ENCODE measurements around a stretch of chr4.

DNA sequence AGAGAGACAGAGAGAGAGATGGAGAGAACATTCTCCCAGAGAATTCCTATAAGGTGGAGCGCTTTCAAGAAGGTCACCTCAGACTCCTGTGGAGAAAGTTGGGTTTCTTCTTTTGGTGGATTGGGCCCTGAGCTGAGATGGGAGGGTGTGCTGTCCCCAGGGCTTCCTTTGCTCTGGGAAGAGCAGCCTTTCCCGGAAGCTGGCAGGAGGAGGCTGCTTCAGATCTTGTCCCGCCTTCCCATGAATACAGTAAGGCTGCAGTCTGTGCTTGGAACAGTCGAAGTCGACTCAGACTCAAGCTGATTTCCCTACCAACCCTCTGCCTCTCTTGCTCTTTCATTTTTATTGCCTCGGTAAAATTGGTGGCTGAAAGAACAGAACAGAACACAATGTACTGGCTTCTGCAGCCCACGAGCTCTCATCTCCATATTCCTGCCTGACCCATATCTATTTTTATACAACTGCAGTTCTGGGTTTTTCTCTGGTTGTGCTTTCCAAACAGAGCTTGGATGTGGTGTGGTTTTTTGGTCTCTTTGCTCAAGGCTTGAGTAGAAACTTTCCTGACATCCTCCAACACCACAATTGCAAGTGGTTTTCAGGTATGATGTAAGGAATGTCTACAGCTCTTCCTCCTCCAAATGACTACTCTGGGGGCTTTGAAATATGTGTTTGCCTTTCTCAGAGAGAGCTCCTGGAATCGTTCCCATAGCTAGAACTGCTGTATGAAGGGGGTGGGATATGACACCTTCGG lies 61.5 kb downstream of the ENPP6 start:
- PRO-cap = no peak

- PRO-cap = no peak
These were observed 48.1 kb upstream of the ENPP6 start for GRCh38 chr4:184265414-184266596.

DNA sequence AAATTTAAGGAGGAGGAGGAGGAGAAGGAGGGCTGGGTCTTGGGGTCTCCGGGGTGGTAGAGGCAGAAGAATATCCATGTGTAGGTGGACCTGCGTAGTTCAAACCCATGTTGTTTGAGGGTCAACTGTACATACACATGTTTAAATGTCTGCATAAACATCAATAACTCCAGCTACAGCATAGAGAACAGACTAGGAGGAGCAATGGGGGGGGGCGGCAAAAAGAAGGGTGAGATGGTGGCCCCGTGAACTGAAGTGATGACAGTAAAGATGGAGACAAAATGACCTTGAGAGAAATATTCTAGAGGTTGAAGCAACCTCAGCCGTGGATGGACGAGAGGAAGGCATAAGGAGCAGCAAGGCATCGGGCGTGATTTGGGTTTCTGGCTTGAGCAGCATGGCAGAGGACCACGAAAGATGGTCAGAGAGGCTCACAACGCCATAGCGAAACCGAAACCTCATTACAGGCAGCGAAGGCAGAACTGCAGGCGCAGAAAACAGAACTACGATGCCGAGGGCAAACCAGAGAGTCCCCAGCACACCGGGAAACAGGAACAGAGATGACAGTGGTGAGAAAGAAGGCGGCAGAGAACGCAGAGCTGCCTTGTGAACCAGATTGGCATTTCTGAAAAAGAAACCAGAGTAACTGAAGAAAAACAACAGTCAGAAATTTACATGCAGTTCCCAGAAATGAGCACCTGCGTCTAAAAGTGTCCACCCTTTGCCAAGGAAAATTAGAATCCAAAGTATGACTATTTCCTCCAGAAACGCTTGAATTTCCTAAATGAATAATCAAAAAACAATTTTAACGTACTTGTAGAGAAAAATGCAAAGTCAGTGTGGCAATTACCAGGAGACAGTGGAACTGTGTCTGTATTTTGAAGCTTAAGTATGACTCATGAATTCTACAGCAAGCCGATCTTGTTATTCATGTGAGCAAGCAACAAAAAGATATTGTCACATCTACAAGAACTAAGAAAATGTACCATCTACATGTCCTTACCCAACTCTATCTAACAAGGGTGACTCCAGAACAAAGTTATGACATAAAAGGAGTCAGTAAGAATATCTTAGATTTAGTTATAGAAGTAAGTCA lies 50.3 kb upstream of the ENPP6 start:
- PRO-cap = unidirectional peak, plus-strand start at position 557 of the sequence

DNA sequence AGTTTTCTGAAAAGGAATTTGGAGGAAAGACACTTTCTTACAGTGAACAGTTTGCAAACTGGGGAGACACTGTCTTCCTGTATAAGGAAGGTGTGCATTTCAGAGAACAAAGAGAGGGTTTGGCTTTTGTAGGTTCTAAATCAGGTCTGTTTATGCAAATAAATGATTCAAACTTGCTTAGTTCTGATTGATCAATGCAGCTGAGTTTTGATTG lies 62.9 kb upstream of the ENPP6 start:
- PRO-cap = no peak

DNA sequence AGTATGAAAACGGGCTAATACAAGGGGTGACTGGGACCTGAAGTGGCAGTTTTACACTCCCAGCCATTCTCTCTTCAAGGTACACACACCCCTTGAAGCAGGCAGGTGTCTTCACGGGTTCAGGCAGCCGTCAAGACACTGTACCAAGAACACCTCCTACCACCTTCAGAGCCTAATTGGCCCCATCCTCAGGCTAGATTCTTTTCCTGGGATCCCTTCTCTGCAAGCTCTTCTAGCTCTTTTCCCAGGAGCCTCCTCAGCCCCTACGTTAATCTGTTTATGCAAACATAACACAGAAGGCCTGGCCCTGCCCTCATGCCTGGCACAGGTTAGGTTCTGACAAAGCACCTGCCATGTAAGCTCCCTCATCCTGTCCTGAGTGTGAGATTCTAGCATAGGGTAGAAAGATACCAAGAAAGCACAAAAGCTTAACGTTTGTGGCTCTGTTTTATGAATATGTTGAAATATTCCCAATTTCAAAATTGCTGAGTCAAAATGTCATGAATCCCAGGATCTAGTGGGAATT lies 93.7 kb downstream of the IRF2 start:
- PRO-cap = bidirectional peak, plus-strand start at position 325 of the sequence, minus-strand start at position 243 of the sequence

DNA sequence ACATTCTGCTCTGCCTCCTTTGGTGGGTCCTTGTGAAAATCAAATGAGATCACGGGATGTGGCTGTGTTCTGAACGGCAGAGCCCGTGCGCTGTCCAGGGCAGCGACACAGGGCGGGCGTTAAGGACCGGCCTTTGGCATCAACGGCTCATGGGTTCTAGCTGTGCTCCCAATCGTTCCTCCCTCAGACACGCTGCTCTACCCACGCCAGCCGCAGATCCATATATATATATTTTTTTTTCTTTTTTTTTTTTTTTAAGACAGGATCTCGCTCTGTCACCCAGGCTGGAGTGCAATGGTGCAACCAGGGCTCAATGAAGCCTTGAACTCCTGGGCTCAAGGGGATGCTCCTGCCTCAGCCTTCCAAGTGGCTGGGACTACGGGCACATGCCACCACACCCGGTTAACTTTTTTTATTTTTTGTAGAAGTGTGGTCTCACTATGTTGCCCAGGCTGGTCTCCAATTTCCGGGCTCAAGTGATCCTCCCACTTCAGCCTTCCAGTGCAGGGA lies 78.1 kb downstream of the IRF2 start:
- PRO-cap = no peak

- PRO-cap = no peak
These were observed 76.5 kb downstream of the IRF2 start for GRCh38 chr4:184397840-184398272.

DNA sequence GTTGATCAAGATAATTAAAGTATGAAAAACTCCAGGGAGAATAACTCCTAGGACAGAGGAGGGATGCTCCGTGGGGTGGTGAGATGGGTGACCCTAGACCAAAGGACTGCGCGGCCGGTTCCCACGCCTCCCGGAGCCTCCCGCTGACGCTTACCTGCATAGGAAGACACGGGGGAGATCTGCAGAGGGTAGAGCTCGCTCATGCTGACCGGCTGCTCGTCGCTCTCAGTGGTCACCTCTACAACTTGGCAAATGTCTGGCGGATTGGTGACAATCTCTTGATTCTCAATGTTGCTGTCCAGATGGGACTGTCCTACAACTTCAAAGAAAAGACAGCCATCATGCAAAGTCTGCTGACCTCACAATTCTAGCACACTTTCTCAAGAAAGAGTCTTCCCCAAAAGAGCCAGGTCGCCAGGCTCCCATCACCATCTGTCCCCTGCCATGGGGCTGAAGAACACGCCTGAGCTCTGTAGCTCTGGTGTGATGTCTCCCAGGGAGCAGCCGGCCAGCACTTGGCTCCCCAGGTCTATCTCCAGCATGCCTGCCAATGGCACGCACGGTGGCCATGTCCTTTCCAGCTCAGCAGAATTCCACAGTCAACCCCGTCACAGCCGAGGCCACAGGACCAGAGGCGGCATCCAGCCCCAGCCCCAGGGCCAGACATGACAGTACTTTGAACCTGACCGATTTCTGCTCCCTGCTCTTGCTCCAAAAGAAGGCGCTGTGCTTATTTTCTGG lies 75.4 kb downstream of the IRF2 start:
- PRO-cap = no peak

- PRO-cap = no peak
These were observed 26.6 kb downstream of the IRF2 start for GRCh38 chr4:184447712-184448245.

DNA sequence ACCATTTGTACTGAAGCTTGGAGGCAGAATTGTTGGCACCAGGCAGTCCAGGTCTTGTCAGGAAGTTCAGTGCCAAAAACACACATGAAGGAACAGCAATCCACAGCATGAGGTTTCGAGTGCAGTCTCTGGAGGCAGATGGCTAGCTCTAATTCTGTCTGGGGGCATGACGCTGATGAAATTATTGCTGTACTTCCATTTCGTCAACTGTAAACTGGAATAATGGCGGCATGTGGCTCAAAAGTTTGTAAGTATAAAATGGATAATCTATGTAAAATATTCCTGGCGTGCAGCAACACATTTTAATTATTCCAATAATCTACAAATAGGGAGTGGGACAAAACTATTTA lies 18.7 kb upstream of the CENPU start:
- PRO-cap = unidirectional peak, minus-strand start at position 208 of the sequence

- PRO-cap = unidirectional peak, minus-strand start at chr4:184756302
These were observed 22.4 kb upstream of the CENPU start for GRCh38 chr4:184756094-184756812.

- PRO-cap = unidirectional peak, minus-strand start at chr4:184762263
These were observed 28.2 kb upstream of the CENPU start for GRCh38 chr4:184761937-184762754.

DNA sequence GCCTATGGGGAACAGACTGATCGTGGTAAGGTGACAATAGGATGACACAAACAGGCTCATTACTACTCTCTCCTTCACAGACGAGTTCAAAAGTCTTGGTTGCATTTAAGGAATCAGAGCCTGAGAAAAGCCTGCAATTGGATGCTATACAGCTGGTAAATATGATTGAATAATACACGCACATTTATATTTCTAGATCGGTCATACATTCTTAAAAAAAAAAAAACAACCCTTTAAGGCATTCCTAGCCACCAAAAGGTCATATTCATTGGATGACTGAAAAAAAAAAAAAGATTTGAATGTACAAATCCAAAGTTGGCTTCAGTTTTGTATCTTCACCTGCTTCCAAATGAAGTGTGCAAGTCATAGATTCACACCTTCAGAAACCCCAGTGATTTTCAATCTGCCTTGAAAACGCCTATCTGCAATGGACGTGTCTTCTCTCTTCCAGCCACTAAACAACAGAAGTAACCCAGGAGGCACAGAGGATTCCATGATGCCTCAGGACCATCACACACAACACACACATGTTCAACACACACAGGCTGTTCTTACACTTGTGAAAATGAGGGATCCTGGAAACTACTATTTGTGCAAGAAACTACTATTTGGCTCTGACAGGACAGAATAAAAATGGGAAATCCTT lies 43.6 kb downstream of the ACSL1 start:
- PRO-cap = no peak

DNA sequence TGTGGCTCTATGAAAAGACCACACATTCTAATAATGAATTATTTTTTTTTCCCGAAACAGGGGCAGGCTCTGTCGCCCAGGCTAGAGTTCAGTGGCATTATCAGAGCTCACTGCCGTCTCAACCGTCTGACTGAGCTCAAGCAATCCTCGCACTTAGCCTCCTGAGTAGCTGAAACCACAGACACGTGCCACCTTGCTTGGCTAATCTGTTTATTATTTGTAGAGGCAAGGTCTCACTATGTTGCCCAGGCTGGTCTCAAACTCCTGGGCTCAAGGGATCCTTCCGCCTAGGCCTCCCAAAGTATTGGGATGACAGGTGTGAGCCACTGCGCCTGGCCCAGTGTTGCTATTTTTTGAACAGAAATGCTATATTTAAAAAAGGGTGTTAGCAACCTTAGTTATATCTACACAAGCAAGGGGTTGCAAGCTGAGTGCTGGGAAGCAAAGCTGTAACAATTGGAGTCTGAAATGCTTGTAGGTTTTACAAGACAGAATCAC lies 33.3 kb downstream of the ACSL1 start:
- PRO-cap = unidirectional peak, minus-strand start at position 129 of the sequence

- PRO-cap = bidirectional peak, plus-strand start at chr4:184802701, minus-strand start at chr4:184802587; bidirectional peak, plus-strand start at chr4:184803282, minus-strand start at chr4:184803141
These were observed 23.1 kb downstream of the ACSL1 start for GRCh38 chr4:184802447-184803239.

- PRO-cap = no peak
These were observed 1.2 kb downstream of the ACSL1 start for GRCh38 chr4:184824548-184824957.

- PRO-cap = no peak
These were observed 13.0 kb upstream of the ACSL1 start for GRCh38 chr4:184838610-184839352.

DNA sequence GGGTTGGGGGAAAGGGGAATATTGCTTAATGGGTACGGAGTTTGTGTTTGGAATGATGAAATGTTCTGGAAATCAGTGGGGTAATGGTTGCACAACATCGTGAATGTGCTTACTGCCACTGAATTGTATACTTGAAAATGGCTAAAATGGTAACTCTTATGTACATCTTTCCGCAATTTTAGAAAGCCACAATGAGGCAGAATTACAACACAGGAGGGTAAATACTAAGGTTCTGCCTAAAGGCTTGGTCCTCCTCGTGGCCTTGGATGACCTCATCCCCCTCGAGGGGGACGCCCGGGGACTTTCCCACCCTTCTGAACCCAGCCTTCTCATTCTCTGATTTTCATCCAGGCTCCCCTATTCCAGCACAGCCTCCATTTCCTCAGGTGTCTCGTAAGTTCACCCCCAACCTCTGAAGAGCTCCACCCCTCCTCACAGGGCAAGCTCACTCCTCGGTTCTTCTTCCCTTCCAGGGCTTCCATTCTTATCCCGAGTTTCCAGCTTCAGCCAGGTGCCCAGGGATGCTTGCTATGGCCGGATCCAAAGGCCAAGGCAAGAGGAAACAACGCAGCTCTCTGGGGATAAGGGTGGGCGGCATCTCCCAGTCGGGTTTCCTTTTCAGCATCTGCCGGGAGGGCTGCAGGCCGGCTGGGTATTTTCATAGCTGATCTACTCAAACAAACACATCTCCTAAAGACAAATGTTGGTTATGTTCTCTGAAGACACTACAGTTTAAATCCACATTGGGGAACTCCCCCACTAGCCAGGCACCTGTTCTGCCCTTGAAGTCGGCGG lies 71.3 kb upstream of the ACSL1 start:
- PRO-cap = unidirectional peak, plus-strand start at position 332 of the sequence

GRCh38 chr4:185115875-185116308 lies 27.2 kb upstream of the SLC25A4 start:
- PRO-cap = bidirectional peak, plus-strand start at chr4:185116202, minus-strand start at chr4:185116033

DNA sequence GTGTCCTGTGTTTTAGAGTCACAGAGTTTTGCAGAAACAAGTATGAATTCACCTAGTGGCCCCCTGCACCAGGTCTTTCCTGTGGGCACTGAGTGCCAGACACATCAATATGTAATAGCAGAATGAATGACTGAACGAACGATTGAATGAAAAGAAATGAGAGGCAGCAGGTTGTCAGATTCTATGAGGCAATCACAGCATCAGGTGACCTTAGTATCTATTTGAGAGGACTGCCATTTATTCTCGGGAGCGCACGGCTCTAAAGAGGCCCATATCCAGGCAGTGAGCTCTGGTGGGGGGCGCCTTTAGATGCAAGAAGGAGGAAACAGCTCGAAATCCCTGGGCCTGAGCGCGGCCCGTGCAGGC lies 539 bp upstream of the SLC25A4 start:
- PRO-cap = no peak